Glomerular endothelial cell (primary cell): ENCODE measurements around a stretch of chr6.

DNA sequence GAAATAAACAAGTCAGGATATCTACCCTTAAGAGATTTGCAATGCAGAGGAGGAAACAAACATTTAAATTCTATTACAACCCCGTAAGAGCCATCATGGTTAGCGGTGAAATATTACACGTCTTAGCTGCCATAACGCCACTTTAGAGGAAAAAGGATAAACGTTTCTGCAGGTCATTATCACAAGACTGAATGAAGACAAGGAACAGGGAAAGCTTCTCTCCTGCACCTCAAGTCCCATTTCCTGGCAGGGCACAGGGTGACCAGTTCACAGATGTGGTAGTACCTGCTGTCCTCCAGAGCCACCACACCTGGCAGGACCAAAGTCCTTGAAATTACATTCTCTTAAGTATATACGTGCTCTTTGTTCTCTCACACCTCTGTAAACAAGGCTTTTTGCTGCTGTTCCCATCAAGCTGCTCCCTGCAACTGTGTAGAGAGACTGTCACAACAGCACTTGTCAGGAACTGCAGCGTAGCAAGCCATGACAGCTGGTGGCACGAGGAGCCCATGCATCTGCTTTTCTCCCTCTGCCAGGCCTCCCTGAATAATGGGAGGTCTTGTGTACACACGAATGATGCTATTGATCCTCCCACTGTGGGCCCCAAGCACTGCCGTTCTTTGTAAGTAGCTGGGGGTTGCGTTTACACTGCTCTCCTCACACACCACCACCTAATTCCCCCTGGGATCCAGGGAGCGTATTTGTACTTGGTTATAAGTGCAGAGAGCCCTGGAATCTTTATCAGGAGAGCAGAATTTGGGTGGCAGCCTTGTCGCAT, 431.7 kb downstream of the CD83 start:
- RAMPAGE, long total RNA: no peak

DNA sequence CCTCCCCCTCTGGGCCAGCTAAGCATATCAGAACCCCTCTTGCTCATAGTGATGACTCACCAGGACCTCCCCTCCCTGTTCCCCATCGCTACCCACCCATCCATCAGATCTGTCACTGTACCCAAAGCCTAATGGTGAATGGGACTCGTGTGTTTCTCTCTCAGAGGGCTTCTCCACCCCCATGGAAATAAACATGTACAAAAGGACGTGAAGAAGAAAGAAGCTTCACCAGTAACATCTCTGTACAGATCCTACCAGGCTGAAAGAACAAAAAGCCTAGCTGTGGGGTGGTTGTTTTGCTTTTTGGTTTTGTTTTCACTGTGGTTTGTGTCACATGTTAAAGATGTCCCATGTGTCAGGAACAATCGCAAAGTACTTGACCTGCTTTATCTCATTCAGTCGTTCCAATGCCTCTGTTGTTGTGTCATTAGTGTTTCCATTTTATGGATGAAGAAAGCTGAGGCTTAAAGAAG, 518.5 kb downstream of the CD83 start:
- RAMPAGE, long total RNA: no peak

DNA sequence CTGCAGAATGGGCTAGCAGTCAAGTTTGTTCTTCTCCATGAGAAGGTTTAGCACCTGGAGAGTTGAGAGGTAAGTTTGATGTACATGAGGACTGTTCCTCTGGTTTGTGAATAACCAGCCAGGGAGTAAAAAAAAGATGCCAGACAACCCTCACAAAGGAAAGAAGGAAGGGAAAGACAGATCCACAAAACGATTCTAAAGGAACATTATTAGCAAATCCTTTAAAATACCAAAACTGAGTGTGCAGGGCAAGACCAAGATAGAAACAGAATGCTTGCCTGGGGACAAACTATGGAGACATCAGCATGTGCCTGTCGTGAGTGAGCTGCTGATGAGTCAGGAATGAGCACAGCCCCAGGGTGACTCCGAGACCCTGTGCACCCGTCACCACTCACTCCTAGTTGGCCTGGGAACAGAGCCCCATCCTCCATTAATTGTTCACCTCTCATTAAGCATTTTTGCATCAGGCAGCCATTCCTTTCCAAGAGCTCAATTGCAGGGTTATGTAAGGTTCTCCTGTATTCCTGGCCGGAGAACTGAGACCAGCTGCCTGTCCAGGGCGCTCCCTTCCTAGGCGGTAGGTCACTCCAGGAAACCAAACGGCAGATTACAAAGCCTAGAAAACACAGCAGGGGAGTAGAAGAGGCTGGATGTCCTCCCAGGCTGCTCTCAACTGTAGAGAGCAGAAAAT, 532.9 kb upstream of the JARID2 start:
- RAMPAGE, long total RNA: no peak

- RAMPAGE, long total RNA: no peak
Observed at GRCh38 chr6:14732524-14733567, 513.0 kb upstream of the JARID2 start.

GRCh38 chr6:14863835-14864859, 381.7 kb upstream of the JARID2 start:
- RAMPAGE, long total RNA: no peak

DNA sequence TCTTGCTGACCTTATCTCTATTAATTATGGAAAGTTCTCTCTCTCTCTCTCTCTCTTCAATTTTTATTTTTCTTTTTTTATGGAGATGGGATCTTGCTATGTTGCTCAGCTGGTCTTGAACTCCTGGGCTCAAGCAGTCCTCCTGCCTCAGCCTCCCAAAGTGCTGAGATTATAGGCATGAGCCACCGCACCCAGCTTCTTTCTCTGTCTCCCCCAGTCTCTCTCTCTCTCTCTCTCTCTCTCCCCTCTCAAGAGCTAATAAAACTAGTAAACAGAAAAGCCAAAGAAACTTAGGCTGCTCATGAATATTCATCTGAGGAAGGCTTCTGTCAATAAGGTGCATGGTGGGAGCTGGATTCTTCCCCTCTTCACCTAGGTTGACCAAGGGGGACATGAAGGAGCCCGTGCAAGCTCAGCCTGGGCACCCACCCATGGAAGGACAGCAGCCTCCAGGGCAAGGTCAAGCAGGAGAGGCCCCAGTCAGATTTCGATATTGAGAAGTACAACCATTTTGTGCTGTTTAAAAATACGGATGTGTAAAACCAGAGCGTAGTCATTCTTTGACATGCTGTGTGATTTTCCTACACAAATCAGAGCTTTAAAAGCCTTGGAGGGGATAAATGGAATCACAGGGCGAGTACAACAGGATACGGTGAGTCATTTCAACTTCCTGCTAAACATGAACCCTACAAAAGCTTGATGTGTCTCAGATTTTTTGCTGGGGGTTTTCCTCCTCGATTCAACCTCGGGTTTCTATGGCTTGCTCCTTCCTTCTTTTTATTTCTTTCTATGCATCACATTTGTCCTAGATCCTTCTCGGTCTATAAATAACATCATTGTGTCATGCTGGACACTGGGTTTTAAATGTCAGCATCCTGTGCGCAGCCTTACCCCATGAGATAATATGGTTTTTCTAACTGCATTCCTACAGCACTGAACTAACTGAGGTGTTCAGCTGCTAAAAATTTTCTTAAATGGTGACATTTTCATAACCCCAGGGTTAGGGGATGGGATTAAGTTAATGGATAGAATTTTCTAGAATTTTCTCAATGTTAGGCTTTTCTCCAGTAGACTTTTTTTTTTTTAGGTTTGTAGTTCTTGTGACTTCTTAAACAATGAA, 368.9 kb upstream of the JARID2 start:
- RAMPAGE, long total RNA: no peak

GRCh38 chr6:14889623-14890003, 356.3 kb upstream of the JARID2 start:
- RAMPAGE, long total RNA: no peak

GRCh38 chr6:15089480-15090713, 156.0 kb upstream of the JARID2 start:
- RAMPAGE, long total RNA: no peak

- RAMPAGE, long total RNA: no peak
Observed at GRCh38 chr6:15292622-15292889, 46.7 kb downstream of the JARID2 start.

- RAMPAGE, long total RNA: no peak
Observed at GRCh38 chr6:15468312-15468891, 194.4 kb downstream of the DTNBP1 start.

GRCh38 chr6:16148252-16148837, 19.5 kb downstream of the MYLIP start:
- RAMPAGE, long total RNA: no peak

DNA sequence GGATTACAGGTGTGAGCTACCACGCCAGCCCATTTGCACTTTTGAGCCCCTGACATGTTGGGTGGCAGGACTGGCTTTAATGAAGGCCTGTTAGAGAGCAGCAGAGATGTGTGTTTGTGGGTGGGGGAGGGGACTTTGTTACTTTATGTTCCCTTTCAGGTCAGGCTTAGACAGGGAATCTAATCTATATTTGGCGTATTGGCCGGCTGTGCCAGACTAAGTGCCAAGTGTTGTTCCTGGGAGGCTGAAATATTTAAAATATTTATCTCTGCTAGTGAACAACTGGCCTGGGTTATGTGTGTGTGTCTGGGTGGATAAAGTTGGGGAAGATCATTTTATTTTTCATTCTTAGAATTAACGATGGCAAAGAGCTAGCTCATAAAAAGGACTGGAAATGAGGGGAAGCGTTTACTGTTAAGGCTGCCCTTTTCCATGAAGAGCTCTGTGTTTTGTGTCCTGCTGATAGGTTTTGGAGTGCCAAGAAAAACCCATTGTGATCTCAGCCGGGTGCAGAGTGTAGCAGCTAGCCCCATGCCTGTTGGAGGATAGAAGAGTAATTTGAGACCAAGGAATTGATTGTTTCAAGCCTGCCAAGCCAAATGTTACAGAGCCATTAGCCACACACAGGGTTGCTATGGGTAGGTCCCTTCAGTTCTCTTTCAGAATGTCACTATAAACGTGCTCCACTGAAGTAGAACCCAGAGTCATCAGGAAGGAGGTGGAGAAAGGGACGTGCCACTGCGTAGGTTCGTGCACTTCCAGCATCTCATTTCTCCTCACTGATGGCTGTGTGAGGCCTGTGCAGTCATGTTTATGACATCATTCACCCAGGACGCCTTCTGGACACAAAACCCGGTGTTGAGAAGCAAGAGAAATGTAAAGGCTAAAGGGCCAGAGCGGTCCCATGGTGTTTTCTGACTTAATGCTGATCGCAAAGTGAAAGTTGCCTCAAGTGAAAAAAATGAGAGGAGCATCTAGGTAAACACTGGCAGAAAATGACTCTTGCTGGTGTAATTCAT, 6.4 kb downstream of the GMPR start:
- RAMPAGE, long total RNA: no peak

GRCh38 chr6:16473064-16473650, 234.8 kb downstream of the GMPR start:
- RAMPAGE, long total RNA: no peak

DNA sequence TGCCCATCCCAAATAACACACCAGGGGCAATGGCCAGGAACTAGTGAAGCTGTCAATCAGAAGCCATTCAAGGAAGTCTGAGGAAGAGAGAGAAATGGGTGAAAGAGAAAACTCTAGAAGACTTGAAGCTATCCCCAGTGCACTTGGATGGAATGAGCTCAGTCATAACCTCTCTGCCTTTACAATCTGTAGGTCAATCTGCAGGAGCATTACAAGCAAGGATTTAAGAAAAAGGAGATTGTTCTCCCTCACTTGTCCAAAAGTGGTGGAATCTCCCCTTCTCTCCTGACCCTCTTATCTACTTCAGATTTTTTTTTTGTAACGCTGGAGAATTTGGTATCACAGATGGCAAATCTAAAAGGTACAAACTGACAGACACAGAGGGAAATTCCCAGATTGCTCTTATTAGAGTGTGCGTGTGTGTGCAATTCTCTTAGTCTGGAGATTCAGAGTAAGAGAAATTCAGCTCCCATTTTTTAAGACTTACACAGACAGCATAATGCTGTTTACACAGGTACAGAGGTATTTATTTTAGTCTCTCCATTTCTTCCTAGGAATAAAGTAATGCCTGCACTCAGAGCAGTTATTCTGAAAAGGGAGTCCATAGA, 242.7 kb downstream of the GMPR start:
- RAMPAGE, long total RNA: no peak

DNA sequence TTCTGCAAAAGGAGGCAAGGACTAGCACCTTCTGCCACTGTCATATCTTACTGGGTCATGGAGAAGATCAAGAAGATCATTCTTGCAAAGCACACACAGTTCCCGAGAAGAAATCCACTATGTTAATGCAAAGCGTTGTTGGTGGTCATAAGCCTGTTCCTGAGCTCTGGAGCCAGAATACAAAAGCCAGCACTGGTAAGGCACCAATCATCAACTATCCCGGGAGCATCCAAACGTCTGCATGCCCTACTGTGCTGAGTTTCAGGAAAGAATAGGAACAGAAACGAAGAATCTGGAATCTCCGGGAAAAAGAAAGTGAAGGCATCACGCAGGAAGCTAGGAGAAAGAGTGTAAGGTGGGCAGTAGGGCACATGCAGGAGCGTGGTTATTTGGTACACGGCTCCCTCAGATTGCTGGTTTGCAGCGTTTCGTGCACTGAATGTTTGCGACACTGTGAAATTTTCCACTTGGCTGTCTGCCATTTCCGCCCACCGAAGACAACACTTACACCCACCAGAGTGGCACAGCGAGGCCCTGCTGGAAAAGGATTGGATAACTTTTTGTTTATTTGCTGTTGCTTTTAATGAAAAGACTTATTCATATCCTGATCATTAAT, 248.1 kb downstream of the GMPR start:
- RAMPAGE, long total RNA: no peak

- RAMPAGE, long total RNA: no peak
Observed at GRCh38 chr6:16724922-16725598, 36.2 kb downstream of the ATXN1 start.

DNA sequence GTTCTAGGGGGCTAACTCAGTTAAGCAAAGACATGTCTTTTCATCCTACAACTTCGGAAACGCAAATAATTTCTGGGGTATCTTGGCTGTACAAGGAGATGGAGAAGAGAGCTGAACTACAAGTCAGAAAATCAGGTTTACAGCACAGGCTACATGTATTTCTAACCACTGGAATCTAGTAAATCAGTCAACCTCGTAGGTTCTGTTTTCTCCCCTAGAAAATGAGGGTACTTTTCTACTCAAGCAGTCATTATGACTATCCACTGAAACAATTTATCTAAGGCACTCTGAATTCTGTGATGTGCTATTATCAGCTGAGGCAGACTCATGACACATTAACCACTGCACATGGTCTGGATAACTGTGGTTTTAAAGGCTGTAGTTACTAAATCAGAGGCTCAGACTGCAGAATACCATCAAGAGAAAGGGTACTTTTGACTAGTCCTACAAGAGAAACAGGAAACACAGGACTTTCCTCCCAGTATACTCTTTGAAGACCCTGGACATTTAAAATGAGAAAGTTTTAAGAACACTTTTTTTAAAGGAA, 20.2 kb downstream of the ATXN1 start:
- RAMPAGE, long total RNA: no peak

GRCh38 chr6:16760564-16760695, 830 bp downstream of the ATXN1 start:
- RAMPAGE, long total RNA: no peak

GRCh38 chr6:16768930-16769575, 7.8 kb upstream of the ATXN1 start:
- RAMPAGE, long total RNA: no peak

DNA sequence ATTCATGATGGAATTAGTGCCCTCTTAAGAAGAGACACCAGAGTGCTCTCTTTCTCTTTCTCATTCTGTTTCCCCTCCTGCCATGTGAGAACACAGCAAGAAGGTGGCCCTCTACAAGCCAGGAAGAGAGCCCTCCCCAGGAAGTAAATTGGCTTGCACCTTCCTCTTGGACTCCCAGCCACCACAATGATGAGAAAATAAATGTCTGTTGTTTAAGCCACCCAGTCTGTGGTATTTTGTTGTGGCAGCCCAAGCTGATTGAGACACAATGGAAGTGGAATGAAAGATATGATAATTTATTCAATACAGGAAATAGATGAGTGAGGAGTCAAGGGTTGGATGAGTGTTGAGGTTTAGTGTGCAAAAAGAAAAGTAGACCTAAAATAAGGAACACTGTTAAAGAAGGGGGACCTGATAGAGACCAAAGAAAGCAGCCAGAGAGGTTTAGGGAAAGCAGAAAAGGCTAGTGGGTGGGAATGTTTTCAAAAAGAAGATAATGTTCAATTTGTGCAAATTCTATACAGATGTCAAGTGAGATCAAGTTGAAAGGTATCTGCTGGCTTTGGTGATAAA, 26.0 kb upstream of the ATXN1 start:
- RAMPAGE, long total RNA: no peak